Bronchus (tissue), 1 donor: Measurements from ENCODE around the gene FBXL14.

GRCh38 chr12:1474573-1475127 is 119.7 kb downstream of the FBXL14 start:
- PRO-cap: no peak

GRCh38 chr12:1533321-1534080 is 60.9 kb downstream of the FBXL14 start:
- PRO-cap: no peak

GRCh38 chr12:1594130-1595100 is at the start of gene FBXL14:
Gene FBXL14, minus strand, starts transcription at chr12:1594581.
- PRO-cap: bidirectional peak, plus-strand start at chr12:1594324, minus-strand start at chr12:1594185; bidirectional peak, plus-strand start at chr12:1594948, minus-strand start at chr12:1594866

GRCh38 chr12:1669992-1670854 is 20.6 kb upstream of the ADIPOR2 start:
- PRO-cap: no peak

DNA sequence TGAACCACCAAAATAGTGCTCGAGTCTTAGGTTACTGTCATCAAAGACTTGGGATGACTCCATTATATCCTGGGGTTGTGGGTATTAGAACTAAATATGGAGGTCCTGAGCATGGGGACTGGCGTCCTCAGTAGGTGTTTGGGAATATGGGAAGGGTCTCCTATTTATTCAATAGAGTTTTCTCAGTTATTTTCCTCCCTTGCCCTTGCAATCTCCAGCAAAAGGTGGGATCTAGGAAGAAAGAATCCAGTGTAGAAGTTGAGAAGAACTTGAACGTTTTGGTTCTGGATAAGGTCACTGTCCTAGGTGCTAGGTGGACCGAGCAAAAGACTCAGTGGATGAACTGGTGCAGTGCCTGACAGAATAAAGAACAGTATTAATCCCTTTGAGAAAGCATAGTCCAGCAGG is 32.8 kb upstream of the LRTM2 start:
- PRO-cap: no peak

DNA sequence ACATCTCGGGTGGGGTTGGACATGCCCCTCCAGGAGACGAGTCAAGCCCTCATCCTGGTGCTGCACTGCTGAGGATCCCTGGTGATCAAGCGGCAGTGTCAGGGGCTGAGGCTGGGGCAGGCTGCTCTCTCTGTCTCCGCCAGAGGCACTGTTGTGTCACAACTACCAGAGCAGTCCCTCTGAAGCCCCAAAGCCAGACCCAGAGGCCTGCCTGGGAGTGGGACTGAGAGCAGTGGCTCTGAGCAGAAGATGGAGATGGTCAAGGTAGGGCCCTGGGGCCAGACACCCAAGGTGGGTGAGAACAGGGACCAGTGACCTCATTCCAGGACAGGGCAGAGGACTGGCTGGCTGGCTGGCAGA is 19.7 kb upstream of the LRTM2 start:
- PRO-cap: no peak

GRCh38 chr12:1804398-1804915 is 15.9 kb upstream of the LRTM2 start:
- PRO-cap: unidirectional peak, plus-strand start at chr12:1804704; unidirectional peak, plus-strand start at chr12:1804750

GRCh38 chr12:2027235-2027737 is 23.0 kb upstream of the DCP1B start:
- PRO-cap: no peak

DNA sequence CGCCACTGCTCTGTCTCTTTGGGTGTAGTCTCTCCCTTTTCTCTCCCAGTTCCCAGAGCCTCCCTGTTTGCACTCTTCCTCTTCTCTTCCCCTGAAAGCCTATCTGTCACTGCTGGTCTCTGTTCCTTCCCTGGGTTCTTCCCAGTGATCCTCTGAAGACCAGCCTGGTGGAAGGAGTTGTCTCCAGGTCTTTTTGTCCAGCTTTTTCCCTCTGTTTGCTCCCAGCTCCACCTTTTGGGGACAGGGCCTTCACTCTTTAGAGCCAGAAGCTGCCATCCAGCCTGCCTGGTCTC is 1.9 kb downstream of the CACNA1C start:
- PRO-cap: no peak

DNA sequence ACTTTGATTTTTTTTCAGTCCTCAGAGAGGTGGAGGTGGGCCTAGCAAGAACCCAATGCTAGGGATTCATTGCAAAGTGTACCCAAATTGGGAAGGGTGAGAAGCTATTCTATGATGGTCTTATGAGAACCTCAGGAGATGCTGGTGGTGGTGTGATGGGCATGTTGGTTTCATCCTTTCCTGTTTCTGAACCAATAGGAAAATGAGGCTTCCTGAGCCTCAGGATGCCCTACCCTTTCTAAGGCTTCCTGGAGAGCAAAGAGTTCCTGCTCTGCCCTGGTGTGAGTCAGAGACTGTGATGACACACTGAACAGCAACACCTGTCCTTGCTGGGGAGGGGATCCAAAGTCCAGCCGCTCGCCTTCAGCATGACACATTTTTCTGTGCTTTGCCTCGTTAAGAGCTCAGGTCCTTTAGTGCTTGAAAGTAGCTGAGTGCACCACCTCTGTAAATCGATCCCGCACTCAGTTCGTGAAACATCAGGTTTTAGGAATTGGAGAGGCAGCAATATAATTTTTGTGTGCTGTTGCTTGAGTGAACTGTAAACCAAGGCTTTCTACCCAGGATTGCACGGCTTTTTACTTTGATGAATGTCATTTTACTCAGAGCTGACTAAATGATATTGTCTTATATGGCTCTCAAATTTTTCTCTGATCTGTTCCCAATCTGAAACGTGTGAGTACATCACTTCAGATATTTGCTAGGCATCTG is 116.1 kb downstream of the CACNA1C start:
- PRO-cap: no peak

DNA sequence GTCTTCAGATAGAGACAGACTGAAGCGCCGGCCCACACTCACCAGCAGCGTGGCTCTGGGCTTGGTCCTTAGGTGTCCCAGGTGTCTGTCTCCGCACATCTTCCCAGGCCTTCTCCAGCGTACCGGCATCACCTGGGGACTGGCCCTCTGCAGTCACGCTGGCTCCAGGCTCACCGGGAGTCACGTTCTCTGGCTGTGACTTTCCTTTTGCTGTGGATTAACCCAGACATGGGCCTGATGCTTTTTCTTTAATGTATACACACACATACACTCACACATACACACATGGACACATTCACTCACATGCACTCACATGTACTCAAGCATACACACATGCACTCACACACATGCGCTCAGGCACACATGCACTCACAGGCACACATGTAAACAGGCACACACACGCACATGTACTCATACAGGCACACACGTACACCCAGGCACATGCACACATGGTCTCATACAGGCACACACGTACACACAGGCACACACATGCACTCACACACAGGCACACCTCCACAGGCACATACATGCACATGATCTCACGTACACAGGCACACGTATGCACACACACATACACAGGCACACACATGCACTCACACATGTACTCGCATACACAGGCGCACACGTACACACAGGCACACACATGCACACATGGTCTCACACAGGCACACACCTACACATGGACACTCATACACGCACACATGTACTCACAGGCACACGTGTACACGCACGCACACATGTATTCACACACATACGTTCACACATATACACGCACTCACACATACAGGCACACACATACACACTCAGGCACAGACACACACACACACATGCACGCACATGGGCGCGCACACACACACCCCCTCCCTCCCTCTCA is 138.7 kb downstream of the CACNA1C start:
- PRO-cap: no peak

- PRO-cap: no peak
These were observed 195.4 kb downstream of the CACNA1C start for GRCh38 chr12:2248014-2248743.

DNA sequence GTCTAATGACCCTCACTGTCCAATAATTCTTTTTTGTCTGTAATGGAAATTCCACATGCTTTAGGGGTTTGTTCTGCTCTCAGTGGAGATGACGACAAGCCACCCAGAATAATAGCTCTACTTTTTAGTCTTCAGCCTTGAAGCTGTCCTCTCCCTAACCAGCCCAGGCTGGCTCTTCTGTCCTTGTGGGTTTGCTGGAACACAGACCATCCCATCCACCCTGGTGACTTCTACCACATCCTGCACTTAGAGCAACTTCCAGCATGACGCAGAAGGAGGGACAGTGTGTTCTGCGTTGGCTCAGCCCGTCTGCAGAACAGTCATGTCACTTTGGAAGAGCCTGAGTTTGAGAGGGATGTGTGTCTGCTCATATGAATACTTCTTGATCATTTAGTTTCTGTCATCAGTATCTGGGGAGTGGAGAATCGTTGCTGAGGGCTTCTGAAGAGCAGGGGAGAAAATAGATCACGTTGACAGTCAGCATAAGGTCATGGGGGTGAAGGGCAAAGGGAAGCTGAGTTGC is 198.0 kb downstream of the CACNA1C start:
- PRO-cap: no peak

- PRO-cap: no peak
These were observed 363.0 kb upstream of the FKBP4 start for GRCh38 chr12:2431618-2432313.

GRCh38 chr12:2494310-2495026 is 300.3 kb upstream of the FKBP4 start:
- PRO-cap: no peak

DNA sequence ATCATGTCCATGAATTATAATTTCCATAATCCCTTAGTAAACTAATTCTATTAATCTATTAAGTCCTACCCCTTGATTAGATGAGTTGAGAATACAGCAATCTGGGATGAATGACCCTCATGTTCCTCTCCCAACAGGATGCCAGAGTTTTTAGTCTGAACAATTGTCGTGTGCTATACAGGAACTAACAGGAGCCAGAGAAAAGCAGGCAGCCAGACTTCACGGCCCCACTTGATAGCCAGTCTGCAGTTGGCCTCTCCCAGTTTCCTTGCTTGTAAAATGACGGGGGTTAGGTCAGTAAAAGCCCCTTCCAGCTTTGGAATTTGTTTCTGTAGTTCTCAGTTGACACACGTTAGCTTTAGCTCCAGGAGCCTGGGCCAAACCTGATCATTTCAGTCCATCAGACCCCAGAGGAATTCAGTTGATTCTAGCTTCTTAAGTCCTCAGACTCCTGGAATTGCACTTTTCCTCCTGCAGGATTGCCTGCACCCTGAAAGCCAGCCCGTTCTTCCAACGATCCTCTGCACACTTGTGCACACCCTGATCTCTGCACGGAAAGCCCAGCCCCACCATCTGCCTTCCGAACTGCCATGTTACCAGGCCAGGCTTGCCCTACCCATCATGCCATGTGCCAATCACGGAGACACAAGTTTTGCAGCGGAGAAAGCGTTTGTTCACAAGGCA is 266.7 kb upstream of the FKBP4 start:
- PRO-cap: no peak

DNA sequence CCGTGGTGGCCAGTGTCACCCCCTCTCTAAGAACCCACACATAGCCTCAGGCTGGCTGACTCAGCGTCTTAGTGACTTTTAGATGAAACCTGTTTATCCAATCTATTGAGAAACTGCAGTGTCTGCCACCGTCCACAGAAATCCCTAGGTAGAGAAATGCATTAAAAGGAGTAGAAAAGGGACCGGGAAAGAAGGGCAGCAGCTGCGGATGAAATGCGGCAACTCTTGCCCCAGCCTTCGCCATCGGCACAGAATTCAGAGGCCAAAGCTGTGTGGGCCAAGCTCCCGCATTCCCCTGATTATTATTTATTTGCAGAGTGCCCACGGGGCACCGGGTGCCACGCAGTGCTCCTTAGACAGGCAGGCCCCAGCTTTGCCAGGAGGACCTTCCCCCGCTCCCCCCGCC is 170.1 kb upstream of the FKBP4 start:
- PRO-cap: no peak

DNA sequence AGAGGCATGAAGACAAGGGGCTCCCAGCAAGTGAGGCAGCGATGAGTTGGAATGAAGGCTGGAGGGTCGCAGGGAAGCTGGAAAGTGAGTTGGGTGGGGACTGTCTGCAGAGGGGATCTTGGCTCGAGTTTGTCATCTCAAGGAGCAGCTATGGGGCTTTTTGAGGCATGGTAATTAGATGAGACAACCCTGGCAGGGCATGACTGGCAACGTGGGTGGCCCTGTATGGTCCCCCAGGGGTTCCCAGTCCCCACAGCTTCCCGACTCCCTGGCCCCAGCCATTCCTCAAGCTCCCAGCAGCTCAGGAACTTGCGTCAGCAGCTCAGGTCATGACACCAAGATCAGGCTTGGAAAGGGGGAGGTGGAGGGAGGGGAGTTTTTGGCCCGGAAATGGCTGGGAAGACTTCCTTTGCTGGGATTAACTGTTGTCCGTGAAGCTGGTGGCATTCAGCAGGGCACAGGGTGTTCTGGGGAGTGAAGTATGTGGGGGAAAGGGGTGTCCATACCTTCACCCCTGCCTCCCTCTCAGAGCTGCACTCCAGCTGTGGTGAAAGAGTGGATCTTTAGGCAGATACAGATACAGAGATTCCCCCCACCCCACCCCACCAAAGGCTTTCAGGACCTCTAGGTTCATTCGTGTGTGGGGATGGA is 10.4 kb upstream of the NRIP2 start:
- PRO-cap: no peak

DNA sequence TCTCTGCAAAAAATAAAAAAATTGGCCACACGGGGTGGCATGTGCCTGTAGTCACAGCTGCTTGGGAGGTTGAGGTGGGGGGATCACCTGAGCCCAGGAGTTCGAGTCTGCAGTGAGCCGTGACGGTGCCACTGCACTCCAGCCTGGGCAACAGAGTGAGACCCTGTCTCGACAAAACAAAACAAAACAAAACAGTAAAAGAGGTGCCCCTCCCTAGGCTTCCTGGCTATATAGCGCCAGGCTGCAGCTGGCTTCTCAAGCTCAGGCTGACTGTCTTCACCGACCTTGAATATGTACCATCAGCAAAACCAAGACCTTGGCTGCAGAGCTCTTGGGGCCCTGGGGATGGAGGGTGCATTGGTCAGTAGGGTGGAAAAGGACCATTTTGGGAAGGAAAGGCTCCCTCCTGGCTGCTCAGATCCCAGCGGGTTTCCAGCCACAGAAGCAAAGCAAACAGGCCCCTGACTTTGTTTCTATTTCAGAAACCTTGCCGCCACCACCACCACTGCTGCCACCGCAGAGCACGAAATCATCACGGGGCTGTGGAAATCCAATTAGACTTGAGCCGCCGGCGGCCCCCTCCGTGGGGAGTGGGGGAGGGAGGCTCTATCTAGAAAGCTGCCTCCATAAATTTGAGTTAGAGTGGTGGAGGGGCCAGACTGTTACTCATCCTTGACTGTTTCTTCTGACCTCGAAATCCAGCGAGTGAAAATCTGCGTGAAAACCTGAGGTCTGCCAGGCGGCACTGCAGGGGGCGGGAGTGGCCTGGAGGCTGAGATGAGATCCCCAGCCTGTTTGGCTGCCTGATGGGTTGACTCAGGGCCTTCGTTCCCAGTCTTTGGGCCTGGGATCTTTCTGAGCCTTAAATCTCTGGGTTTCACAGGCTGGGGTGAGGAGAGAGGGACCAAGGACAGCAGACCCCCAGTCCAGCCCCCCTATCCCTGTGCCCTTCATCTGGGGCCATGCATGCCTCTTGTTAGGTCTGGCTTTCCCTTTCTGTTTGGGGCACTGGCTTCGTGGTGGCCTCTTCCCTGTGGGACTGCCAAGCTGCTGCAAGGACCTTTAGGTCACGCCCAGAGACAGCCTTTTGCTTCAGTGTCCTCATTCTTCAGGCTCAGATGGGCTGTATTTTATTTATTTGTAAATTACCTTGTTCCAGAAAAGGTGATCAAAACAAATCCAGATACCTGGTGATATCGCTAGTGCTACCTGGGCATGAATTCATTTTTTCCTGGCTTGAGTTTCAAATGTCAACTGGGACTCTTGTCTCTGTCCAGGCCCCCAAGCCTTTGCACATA is 29.9 kb downstream of the TSPAN9 start:
- PRO-cap: no peak

DNA sequence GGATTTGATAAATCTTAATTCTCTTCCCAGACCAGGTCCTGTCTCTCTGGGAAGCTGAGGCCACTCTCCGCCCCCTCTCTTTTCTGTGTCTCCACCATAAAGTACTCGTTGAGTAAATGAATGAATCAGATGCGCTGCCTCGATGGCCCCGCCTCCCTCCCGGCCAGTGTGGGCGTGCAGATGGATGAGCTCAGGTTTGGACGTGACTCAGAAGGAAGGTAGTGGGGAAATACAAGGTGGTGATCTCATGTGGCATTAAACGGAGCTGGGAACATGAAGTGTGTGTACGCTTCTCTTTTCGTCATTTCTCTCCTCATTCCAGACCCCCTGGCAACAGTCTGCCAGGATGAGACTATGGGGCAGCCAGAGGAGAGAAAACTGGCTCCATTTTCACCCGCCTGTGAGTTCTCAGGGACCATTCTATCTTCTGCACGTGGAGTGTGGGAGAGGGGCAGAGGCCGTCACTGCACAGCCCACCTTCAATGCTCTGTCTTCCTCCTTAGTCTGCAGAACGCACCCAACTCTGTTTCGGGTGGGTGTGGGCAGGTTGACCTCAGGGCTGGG is 91.6 kb downstream of the TSPAN9 start:
- PRO-cap: no peak